Tibial nerve (tissue), 3 donors: ENCODE results near the gene SPATA31D3.

DNA sequence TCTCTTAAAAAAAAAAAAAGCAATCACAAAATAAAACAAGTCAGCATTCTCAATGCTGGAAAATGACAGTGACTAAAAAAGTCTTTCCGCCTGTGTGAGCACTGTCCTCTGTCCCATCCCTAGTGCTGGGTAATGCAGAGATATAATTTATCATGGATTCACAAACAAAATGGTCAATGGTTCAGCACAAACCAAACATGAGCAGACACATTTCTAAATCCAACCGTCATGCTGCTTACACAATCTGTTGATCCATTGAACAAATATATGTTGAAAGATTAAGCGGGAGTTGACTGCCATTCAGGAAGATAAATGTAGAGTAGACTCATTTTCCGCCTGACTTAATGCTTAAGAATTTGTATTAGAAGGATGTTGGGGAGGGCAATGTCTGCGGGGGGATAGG, 153.9 kb downstream of the TLE1 start:
- PRO-cap = no peak
- RAMPAGE, long total RNA, 3 experiments = no peak in any of the 3 experiments

GRCh38 chr9:81682825-81683288, 6.5 kb downstream of the TLE1 start:
- PRO-cap = no peak
- RAMPAGE, long total RNA, 3 experiments = no peak in any of the 3 experiments

GRCh38 chr9:81943168-81943734, at the start of gene SPATA31D3:
Gene SPATA31D3 (plus strand): TSS chr9:81943500.
- PRO-cap = no peak
- RAMPAGE, long total RNA, 3 experiments = no peak in any of the 3 experiments

- PRO-cap = no peak
- RAMPAGE, long total RNA, 3 experiments = no peak in any of the 3 experiments
These were observed 461.7 kb downstream of the RASEF start for GRCh38 chr9:82601135-82601688.

DNA sequence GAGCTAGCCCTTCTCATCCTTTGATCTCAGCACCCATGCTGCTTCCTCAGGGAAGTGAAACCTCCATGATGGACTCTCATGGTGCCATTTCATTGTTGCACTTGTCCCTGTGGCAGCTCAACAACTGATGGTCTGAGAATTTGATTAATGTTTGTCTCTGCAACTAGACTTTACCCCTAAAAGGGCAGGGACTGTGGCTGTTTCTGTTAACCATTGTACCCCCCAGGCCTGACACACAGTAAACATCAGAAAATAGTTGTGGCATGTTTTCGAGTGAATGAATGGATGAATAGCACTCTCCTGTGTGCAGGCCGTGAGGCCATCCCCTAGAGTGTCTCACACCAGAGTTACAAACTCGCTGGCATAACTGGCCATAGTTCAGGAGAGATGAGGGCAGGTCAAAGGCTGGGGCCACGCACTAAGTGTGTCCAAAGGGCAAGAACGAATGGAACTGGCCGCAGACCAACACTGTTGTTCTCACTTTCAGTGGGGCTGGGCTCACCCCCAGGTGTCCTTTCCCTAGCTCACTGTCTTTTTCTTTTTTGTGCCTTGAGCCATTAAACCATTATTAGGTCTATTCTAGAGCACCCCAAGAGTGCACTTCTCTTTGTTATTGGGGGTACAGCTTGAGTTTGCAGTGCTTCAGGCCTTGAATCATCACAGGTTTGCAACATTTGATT, 6.8 kb downstream of the IDNK start:
- PRO-cap = no peak
- RAMPAGE, long total RNA, 3 experiments = no peak in any of the 3 experiments

DNA sequence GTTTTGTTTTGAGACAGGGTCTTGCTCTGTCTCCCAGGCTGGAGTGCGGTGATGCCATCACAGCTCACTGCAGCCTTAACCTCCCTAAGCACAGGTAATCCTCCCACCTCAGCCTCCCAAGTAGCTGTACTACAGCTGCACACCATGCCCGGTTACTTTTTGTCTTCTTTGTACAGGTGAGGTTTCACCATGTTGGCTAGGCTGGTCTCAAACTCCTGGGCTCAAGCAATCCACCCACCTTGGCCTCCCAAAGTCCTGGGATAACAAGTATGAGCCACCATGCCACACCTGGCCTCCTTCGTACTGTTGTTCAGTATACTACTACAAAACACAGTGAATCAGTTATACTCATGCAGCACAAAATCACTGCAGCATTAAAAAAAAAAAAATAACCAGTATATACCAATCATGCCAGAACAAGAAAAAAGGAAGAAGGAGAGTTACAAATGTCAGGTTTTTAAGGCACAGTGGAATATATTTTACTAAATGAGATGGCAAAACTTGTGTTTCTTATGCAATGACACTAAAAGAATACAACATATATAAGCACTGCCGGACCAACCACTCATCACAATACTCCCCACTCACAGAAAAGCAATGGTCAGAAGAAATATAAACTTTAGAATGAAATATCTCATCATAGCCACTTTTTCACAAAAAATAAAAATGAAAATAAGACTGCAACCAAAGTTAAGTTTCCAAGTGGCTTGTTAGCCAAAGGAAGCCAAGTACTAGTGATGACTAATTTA, 33.8 kb downstream of the UBQLN1 start:
- PRO-cap = no peak
- RAMPAGE, long total RNA, 3 experiments = no peak in any of the 3 experiments

DNA sequence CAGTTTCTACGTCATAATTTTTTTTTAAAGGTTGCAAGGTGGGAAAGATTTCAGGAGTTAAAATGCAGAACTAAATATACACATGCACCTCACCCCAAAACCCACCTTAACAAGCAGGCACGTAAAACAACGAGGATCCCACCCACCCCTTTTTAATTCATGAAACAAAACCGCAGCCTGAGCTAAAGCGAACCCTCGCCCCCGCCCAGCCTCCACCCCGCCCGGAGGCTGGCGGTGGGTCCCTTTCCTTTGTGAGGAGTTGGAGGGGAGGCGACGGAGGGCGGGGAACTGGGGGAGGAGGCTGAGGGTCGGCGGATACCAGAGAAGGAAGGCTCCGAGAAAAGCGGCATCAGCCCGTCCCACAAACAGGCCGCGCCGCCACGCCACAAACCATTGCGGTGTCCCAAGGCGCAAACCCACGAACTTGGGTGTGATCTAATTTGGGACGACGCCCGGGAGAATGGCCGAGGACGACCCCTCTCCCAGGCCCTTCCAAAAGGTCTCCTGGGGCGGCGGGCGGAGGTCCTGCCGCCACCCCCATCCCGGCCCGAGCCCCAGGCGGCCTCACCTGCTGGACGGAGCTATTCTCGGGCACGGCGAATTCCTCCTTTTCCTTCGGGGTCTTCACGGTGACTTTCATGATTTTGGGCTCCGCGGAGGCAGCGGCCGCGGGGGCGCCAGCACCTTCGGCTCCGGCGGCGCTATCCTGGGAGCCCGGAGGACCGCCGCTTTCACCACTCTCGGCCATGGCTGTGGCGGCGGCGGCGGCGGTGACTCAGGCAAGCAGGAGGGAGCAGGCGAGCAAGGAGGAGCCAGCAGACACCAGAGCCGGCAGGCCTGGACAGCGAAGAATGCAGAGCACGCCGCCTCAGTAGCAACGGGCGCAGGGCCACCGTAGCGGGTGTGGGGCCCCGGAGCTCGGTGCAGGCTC, 561 bp downstream of the UBQLN1 start:
- PRO-cap = no peak
- RAMPAGE, long total RNA, 3 experiments = start-site peak on the minus strand in 2 of 3 experiments, centred at positions 755 to 760 of the sequence, 17 to 67 reads per replicate

DNA sequence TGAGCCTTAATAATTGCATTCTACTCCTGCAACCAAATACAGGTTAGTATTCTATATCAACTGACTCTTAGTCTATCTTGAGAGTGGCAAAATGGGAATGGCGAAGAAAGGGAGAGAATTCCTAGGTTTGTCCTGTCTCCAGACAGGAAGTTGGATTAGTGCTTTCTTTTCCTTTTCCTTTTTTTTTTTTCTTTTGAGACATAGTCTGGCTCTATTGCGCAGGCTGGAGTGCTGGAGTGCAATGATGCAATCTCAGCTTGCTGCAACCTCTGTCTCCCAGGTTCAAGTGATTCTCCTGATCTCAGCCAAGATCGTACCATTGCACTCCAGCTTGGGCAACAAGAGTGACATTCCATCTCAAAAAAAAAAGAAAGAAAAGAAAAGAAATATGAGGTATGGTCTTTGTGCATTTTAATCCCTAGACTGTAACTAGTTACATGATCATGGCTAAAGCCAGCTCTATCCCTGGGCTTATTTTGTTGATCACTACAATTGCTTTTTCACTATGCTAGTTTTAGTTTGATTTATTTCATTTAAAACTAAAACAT, 12.6 kb upstream of the KIF27 start:
- PRO-cap = no peak
- RAMPAGE, long total RNA, 3 experiments = no peak in any of the 3 experiments

DNA sequence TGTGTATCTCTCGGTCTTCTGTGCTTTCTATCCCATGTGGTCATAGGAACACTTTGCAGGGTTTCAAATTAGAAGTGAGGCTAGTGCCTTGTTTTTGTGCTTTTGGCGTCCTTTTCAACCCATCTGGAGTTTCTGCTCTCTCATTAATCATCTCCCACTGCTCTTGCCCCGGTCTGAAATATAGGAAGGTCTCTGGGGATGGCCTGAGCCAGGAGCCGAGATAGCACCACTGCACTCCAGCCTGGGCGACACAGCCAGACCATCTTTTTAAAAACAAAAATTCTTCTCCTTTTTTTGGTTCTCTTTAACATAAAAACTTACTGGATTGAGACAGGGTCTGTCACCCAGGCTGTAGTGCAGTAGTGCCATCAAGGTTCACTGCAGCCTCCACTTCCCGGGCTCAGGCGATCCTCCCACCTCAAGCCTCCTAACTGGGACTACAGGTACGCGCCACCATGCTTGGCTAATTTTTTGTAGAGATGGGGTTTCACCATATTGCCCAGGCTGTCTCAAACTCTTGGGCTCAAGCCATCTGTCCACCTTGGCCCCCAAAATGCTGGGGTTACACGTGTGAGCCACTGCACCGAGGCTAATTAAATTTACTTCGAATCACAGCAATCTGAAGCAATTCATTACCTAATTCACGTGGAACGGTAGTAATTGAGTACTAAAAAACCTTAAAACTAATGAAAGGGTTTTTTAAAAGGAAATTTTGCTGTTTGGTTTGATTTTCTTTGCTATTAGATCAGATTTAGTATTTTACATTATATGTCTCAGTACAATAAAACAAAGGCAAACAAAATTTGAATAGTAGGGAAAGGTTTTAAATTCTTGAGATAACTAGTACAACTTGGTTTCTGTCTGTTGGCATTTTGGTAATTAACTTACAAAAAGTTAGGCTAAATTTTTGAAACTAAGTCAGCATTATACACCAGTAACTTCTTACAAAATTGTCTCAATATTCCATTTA, 9.7 kb upstream of the C9orf64 start:
- PRO-cap = no peak
- RAMPAGE, long total RNA, 3 experiments = no peak in any of the 3 experiments

DNA sequence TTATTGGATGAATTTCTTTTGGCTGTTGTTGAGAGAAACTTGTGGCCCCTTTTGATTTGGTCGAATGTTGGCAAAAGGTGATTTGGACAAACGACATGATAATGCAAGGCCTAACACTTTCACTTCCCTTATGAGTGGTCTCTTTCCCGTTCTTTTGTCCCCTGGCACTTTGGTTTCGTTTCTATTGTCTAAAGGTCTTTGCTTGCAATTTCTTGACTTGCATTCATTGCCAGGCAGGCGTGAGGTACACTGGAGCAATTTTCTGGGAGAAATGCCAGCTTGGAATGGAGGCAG, 158.6 kb downstream of the RMI1 start:
- PRO-cap = no peak
- RAMPAGE, long total RNA, 3 experiments = no peak in any of the 3 experiments

DNA sequence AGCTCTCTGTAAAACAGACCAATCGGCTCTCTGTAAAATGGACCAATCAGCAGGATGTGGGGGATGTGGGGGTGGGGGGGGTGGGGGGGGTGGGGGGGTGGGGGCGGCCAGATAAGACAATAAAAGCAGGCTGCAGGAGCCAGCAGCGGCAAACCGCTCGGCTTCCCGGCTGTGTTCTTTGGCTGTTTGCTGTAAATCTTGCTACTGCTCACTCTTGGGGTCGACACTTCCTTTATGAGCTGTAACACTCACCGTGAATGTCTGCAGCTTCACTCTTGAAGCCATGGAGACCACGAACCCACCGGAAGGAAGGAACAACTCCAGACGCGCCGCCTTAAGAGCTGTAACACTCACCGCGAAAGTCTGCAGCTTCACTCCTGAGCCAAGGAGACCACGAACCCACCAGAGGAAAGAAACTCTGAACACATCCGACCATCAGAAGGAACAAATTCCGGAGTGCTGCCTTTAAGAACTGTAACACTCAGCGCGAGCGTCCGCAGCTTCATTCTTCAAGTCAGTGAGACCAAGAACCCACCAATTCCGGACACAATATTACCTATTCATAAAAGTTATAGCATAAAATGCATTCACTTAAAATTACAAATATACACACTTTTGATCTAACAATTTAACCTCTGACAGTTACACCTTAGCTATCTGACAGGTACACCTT, 451.7 kb downstream of the AGTPBP1 start:
- PRO-cap = no peak
- RAMPAGE, long total RNA, 3 experiments = no peak in any of the 3 experiments

DNA sequence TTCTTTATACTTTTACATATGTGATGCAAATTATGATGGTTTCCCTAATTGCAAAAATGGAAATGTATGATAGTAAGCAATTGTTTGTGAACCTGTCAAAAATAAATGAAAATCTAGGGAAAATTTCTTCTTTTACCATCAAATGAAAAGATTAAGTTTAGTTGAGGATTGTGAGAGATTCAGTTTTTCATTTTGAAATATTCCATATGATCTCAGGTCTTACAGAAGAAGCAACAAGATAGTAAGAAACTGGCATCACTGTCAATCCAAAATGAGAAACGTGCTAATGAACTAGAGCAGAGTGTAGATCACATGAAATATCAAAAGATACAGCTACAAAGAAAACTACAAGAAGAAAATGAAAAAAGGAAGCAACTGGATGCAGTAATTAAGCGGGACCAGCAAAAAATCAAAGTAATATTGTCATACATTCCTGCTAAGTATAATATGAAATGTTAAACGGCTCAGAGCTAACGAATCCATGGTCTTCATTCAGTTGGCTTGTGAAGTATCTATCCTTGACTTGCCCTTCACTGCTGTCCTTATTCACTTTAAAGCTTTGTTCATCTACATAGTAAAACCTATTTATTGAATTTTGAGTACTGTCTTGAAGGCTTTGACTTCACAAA, 91.7 kb upstream of the NAA35 start:
- PRO-cap = no peak
- RAMPAGE, long total RNA, 3 experiments = no peak in any of the 3 experiments

DNA sequence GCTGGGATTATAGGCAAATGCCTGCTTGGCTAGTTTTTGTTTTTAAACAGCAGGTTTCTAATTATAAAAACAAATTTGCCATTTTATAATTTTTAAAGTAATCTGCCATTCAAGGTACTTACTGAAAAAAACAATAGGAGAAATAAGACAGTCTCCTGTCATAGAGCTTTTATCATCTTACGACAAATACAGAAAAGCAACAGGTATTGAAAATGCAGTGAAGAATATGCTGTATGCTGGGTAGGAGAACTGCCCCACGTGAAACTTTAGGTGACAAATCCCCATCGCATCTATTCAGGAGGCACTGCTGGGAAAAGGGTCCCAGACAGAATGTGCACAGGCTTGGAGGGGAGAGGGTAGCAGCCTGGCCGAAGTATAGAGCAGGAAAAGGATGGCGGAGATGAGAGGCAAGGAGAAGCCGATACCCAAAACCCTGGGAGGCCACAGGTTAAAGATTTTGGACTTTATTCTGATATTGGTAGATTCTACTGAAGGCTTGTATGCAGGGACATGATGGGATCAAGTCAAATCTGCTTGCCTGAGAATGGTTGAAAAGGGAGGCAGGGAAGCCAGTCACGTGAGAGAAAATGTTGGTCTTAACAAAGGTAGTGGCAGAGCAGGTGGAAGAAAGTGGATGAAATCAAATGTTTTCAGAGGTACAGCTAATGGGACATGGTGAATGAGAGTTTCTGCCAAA, 75.3 kb downstream of the GOLM1 start:
- PRO-cap = no peak
- RAMPAGE, long total RNA, 3 experiments = start-site peak on the plus strand in 1 of 3 experiments, centred at position 568 of the sequence, 16 reads per replicate

DNA sequence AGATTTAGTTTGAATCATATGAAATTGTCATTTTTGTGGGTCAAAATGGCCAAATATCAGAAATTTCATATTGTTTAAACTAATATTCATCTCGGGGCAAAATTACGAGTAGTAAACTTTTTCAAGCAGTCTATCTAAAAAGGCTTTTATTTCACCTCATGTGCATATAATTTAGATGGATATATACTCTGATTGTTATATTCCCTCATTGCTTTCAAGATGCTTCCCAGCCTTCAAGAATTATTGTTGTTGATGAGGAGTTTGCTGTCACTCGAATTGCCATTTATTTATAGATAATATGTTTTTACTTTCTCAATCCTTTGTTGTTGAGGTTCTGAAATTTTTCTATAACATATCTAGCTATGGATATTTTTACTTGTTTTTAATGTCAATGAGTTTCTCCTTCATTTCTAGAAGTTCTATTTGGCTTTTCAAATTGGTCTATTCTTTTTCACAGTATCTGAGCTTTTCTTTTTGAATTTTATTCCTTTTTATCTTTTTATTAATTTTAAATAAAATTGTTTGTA, 88.2 kb upstream of the TUT7 start:
- PRO-cap = no peak
- RAMPAGE, long total RNA, 3 experiments = no peak in any of the 3 experiments

DNA sequence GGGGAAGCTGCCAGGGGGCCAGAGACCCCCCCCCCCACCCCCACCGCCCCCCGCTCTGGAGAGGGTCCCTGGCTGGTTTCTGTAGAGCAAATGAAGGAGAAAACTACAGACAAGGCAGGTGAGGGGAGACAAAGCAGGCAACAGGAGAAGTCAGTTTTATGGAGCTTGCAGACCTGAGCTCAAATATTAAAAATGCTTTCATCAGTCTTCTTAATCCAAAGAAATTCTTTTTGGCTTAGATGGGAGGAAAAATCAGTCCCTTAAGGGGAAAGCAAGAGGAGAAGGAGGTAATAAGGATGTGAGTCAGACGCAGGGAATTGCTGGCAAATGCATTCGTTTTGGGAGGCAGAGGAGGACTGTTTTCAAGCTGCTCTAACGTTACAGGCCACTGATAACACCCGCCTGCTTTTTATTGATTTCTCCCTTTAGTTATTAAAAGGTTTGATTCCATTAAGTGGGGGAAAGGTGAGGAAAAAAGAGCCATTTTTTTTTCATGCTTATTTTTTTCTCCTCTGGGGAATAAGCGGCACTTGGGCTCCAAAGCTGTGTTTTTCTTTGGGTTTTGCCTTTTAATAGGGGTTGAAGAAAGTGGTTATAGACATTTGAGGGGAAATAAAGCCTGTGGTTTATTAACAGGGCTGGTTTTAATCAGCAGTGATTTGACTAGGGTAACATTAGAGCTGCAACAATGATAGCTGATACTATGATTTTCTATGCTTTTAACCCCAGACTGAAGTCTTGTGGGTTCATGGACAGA, 225.4 kb downstream of the GAS1 start:
- PRO-cap = no peak
- RAMPAGE, long total RNA, 3 experiments = no peak in any of the 3 experiments

DNA sequence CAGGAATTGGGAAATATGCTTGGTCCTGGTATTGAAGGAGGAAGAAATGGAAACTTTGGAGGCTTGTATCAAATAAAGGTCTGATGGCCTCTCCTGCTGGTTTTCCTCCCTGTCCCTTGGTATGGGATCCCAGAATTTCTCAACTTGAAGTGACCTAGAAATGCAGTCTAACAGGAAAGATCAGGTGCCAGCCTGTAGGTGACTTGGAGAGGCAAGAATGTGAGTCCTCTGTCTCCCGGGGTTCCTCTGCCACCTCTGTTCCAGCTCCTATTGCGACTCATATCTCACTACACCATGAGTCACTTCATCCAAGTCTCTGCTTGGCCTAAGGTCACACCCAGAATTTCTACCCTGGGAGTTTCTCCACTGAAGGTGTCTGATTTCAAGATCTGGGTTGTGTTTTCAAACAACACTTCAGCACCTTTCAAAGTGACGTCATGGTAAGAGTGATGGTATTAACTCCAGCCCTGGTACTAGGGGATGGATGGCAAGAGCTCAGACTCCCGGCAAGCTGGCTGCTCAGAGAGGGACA, 206.0 kb downstream of the GAS1 start:
- PRO-cap = no peak
- RAMPAGE, long total RNA, 3 experiments = no peak in any of the 3 experiments

- PRO-cap = no peak
- RAMPAGE, long total RNA, 3 experiments = no peak in any of the 3 experiments
These were observed 139.3 kb downstream of the GAS1 start for GRCh38 chr9:86808054-86808332.

GRCh38 chr9:87122945-87123490, 175.7 kb upstream of the GAS1 start:
- PRO-cap = no peak
- RAMPAGE, long total RNA, 3 experiments = no peak in any of the 3 experiments

- PRO-cap = no peak
- RAMPAGE, long total RNA, 3 experiments = no peak in any of the 3 experiments
These were observed 274.1 kb upstream of the DAPK1 start for GRCh38 chr9:87223402-87224085.

- PRO-cap = no peak
- RAMPAGE, long total RNA, 3 experiments = no peak in any of the 3 experiments
These were observed 227.2 kb upstream of the DAPK1 start for GRCh38 chr9:87270155-87271141.